ENCODE results near the gene SHD.

- PRO-cap: no peak
Measured at GRCh38 chr19:3881435-3882204, 1.1 kb downstream of the ATCAY start.

- PRO-cap: no peak
Measured at GRCh38 chr19:3927135-3927404, 5.8 kb upstream of the NMRK2 start.

DNA sequence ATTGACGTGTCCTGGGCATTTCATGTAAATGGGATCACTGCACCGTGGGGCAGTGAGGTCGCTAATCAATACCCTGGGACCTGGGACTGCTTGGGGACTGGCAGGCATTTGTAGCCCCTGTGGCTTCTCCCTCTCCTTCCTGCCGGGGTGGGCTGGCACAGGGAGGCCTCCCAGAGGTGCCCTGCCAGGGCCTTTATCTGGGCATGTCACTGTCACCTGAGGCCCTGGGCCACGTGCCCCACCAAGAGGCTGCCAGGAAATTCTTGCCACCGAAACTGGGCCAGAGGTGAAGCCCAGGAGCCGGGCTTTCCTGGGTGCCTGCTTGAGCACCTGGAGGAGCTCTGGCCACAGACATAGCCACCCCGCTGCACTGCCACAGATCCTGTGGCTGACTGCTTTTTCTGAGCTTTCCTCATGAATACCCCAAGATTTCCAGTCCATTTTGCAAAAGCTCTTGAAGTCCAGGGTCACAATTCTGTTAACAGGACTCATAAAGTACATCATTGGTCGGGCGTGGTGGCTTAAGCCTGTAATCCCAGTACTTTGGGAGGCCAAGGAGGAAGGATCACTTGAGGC lies 1.7 kb upstream of the NMRK2 start:
- PRO-cap: no peak

DNA sequence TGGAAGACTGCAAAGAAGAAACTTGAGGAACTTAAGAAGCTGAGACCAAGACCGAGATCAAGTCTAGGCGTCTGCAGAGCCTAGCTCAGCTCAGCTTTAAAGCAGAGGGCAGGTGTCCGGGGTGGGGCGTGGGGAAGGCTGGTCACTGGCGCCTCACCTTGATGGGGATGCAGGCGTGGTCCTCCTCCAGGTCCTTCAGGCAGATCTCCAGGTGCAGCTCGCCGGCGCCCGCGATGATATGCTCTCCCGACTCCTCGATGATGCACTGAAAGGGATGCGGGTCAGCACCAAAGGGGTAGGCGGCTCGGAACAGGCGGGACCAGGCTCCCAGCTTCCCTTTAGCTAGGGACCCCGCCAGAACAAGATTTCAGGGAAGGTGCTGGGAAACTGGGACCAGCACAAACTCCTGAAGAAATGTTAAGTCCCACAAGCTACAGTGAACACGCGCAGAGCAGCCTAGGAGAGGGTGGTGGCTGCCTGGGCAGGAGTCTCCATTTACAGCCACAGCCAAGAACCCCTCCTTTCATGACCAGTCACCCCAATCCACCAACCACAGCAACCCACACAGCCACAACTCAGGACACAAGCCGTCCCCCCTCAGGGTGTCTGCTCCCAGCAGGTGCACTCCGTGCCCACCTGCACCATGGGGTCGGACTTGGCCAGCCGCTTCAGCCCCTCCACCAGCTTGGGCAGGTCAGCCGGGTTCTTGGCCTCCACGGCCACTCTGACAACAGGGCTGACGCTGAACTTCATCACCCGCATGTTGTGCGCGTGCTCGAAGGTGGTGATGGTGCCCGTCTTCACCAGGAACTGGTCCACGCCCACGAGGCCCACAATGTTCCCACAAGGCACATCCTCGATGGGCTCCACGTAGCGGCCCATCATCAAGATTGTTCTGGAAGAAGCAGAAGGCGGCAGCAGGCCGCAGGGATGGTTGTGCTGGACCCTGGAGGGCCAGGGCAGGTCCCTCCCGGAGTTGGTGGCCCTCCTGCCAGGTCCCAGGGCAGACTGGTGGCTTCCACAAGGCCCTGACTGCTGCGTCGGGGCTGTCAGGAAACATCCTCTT lies 5.8 kb downstream of the EEF2 start:
- PRO-cap: no peak

GRCh38 chr19:3987727-3988370 lies 2.6 kb upstream of the EEF2 start:
- PRO-cap: no peak

DNA sequence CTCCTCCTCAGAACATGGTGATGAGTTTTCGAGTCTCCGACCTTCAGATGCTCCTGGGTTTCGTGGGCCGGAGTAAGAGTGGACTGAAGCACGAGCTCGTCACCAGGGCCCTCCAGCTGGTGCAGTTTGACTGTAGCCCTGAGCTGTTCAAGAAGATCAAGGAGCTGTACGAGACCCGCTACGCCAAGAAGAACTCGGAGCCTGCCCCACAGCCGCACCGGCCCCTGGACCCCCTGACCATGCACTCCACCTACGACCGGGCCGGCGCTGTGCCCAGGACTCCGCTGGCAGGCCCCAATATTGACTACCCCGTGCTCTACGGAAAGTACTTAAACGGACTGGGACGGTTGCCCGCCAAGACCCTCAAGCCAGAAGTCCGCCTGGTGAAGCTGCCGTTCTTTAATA lies 5.4 kb downstream of the PIAS4 start:
- PRO-cap: no peak

GRCh38 chr19:4041010-4041260 lies 25.8 kb downstream of the ZBTB7A start:
- PRO-cap: no peak

GRCh38 chr19:4053503-4054451 lies 12.9 kb downstream of the ZBTB7A start:
- PRO-cap: no peak

GRCh38 chr19:4057312-4057573 lies 9.5 kb downstream of the ZBTB7A start:
- PRO-cap: no peak

- PRO-cap: unidirectional peak, plus-strand start at chr19:4064869; bidirectional peak, plus-strand start at chr19:4065159, minus-strand start at chr19:4065122
Measured at GRCh38 chr19:4064734-4065338, 1.9 kb downstream of the ZBTB7A start.

DNA sequence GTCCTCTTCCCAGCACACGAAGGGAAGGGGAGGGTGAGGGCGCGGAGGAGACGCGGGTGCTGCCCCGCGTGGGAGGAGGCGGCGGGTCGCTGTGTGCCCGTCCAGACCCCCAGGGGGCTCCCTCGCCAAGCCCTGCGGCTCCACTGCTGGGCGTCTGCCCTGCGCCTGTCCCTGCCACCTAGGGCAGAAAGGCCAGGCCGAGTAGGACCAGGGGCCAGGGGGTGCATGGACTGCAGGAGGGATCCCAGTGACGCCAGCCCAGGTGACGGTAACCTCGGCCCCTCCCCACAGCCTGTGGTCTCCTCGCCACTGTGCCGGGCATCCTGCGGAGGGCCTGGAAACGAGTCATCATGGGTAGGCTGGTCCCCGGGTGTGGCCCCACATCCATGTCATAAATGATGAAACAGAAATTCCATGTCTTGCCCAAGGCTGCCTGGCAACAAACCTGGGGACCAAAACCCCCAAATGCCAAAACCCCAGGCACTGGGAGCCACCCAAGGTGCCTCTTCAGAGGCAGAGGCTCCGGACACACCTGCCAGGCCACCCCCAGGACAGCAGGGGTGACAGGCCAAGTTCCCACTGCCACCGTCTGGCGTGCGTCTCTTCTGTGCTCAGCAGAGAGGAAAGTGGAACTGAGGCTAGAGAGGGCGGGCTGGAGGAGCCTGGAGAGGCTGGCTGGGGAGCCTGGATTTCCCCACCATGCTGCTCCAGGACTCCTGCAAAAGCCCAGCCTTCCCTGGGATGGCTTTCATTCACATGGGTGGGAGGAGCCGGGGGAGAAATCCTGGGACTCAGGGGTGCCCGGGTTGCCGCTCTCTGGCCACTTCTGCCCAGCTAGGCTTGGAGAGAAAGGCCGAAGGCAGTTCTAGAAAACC lies 20.8 kb downstream of the MAP2K2 start:
- PRO-cap: no peak

- PRO-cap: no peak
Measured at GRCh38 chr19:4110320-4110968, 13.5 kb downstream of the MAP2K2 start.

- PRO-cap: no peak
Measured at GRCh38 chr19:4131019-4131471, 7.1 kb upstream of the MAP2K2 start.

GRCh38 chr19:4278723-4280002 lies at the start of gene SHD:
Gene SHD (plus strand): TSS chr19:4279266.
- PRO-cap: no peak

DNA sequence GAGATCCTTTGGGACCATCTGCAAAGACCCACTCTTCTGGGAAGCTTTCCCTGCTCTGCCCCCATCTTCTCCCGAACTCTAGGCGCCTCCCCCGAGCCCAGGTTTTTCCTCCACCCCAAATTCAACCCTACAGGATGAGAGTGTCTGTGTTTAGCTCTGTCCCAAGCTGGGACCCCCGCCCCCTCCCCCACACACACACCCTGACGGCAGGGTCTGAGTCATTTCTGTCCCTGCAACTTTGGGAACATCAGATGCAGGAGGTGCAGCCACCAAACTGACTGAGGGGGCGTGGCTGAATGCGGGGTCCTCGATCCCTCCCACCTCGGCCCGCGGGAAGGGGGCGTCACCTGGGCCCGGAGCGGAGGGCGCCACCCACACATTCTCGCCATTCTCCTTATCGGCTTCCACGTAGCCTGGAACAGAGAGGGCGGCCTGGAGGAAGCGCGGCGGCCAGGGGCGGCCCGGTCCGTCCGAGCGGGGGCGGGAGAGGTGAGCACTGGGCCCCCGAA lies 12.0 kb downstream of the STAP2 start:
- PRO-cap: no peak

DNA sequence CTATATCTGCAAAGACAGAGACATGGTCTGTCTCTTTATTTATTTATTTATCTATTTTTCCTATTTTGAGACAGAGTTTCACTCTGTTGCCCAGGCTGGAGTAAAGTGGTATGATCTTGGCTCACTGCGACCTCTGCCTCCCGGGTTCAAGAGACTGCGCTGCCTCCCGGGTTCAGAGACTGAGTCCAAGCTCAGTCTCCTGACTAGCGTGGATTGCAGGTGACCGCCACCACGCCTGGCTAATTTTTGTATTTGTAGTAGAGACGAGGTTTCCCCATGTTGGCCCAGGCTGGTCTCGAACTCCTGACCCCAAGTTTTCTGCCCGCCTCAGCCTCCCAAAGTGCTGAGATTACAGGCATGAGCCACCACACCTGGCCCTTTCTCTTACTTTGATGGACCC lies 369 bp upstream of the STAP2 start:
- PRO-cap: no peak

DNA sequence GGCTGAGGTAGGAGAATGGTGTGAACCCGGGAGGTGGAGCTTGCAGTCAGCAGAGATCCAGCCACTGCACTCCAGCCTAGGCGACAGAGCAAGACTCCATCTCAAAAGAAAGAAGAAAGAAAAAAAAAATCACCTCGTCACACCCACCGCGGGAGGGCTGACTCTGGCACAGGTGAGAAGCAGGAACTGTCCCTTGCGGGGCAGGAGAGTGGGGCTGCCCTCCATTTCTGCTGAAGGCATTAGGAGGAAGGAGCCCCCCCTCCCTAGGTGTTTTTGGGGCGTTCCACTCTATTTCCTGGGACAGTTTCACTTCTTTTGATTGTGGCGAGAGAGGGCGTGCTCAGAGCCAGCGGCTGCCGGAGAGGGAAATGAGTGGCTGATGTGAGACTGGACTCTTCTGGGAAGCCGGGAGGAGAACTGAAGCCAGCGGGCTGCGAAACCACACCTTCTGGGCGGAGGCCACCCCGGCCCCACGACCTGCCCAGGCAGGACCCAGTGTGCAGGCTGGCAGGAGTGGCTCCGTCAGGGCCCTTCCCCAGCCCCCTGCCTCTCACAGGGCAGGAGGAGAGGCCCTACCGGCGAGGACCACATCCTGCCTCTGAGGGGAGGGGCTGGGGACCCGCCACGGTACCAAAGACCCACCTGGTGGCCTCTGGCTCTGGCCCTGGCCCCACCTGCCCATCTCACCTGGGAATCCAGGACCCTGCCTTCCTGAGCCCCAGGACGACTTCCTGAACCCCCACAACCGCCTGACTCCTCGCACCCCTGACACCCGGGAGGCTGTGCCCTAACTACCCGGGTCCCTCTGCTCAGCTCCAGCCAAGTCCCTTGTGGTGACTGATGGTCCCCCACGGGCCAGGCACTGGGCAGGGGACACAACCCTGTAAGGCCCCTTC lies 25.9 kb downstream of the MPND start:
- PRO-cap: bidirectional peak, plus-strand start at position 488 of the sequence, minus-strand start at position 369 of the sequence

GRCh38 chr19:4369888-4370356 lies 26.6 kb downstream of the MPND start:
- PRO-cap: no peak

DNA sequence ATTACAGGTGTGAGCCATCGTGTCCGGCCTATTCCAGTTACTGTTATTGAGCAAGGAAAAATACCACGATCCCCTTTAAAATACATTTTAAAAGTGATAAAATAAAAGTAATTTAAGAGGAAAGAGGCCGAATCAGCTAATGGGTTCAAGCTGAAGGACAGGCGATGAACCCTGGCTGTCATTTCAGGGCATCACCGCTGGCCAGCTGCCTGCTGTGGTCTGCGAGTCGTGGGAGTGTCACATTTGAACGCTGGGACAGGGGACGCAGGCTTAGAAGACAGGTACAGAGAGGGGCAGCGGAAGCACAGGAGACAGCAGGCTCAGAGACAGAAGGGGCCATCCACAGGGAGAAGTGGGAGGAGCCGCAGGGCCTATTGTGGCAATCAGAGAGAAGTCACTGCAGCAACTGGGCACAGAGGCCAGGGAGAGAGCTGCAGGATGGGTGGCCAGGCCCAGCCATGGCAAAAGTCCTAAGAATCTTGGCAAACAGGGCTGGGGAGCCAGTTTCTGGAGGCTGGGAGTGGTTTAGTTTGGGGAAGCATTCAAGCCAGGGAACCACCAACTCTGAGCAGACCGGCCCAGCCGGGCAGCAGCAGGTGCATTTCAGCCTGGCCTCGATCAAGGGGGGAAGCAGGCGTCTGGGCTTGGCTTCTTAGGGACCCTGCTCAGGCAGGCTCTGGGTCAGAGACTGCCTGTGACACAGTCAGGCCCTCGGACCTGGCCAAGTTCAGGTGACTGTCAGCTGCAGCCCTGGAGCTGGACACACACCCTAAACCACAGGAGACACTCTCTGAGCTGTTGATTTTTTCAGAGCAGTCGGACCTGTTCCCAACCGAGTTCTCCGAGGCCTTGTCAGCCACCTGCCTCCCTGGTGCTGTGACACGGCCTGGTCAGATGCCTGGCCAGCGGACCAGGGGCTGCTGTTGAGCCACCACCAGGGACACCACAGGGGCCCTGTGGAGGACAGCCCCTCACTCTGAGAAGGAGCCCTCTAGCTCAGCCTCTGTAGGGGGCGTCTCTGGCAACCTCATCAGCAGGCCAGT lies 11.9 kb downstream of the SH3GL1 start:
- PRO-cap: unidirectional peak, plus-strand start at position 413 of the sequence

DNA sequence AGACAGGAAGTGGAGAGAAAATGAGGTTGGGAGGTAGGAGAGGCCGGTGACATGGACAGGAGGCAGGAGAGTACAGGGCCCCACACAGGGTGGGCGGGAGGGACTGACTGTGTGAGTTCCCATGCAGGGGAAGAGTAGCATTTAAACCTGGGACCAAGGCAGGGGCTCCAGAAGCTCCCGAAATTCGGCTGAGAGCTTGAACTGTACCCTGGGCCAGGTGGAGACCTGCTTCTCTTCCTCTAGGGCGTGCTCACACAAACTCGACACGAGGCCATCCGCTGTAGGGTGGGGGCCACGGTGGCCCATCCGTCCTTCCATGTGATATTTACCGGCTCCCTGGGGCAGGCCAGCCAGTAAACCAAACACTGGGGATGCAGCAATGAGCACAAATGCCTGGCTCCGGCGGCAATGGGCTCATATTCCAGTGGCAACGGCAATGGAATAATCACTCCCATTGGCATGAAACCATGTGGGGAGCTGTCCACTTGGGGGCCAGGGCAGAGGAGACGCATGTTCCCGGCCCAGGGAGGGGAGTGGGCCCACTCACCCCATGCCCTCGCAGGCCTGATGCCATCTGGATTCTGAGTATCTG lies 10.9 kb downstream of the SH3GL1 start:
- PRO-cap: no peak